Epithelial cell of prostate (primary cell): ENCODE measurements around the gene EEF1B2.

- RRBS = no CpG with 5 or more reads among the region's 6 CpGs
Observed at GRCh38 chr2:205273239-205273844, 409.0 kb upstream of the NRP2 start.

GRCh38 chr2:205688727-205689125 is 6.4 kb downstream of the NRP2 start:
- RRBS = no CpG with 5 or more reads among the region's 3 CpGs

- RRBS = no CpG with 5 or more reads among the region's 10 CpGs
Observed at GRCh38 chr2:205703935-205704532, 21.7 kb downstream of the NRP2 start.

GRCh38 chr2:205754844-205755180 is 72.5 kb downstream of the NRP2 start:
- RRBS = no CpG with 5 or more reads among the region's 6 CpGs

DNA sequence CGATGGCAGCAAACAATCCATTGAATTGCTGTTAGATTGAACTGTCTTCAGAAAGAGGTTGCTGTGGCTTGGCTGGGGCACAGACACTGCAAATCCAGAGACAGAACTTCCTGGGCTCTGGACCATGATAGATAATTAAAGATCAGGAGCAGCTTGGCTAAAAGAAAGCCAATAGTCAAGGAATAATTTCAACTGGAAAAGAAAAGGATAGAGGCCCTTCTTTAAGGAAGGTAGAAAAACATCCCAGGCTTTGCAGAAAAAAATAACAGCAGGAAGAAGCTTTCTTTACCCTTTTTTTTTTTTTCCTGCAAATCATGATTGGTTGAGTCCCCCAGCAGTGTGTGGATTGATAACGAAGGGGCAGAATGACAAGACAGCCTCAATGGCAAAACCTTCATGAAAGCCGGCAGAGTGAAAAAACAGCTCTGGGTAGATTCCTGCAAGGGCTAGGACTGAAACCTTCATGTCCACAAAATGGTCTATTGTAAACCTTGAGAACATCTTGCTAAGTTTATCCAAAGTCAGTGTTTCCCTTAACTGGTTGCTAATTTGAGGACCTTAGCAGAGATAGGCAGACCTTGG is 75.4 kb downstream of the NRP2 start:
- RRBS = no CpG with 5 or more reads among the region's 3 CpGs

DNA sequence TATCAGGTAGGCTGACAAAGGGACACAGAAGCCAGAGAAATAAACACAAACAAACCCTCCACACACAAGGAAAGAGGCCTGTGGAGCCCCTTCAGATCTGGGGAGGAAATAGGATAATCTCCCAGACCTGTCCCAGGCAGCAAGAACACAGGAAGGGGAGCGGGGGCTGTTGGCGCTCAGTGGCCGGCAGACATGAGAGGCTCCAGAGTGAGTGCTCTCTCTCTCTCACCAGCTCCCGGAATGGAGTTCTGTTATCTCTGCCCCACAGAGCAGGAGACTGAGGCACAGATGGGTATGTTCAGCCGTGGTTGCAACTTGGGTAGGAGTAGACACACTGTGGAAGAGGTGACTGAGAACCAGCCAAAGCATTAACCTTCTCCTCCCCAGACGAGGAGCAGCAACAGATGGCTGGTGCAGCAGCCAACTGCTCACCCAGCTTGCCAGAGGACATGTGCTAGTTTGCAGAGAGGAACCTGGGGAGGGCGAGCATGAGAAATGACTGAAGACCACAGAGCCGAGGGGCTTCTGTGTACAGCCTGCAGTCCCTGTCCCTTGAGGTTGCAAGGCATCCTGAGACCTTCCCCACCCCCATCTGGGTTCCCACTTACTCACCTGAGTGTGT is 82.0 kb downstream of the NRP2 start:
- RRBS = no CpG with 5 or more reads among the region's 8 CpGs

GRCh38 chr2:205929431-205929896 is 156.5 kb downstream of the INO80D start:
- RRBS = no CpG with 5 or more reads among the region's 9 CpGs

- RRBS = under 1% methylated on average over 34 of the region's 89 CpGs
Observed at GRCh38 chr2:206159239-206160348, at the start of gene EEF1B2. Gene EEF1B2, plus strand, starts transcription at chr2:206159895.

DNA sequence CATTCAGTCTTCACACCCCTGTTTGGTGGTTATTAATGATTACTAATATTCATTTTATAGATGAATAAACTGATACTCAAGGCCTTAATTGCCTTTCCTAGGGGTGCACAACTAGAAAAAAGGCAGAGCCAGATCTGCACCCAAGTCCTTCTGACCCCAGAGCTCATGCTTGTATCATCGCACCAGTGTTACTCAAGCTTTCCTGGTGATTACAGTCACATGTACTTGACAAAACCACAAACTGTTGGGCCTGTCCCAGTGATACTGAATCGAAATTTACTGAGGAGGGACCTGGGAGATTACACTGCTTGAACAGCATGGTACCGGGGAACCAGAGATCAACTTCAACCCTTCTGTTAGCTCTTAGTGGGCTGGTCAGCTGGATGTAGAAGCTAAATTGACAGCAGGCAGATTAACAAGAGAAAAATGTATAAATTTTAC is 33.7 kb downstream of the FASTKD2 start:
- RRBS = no CpG with 5 or more reads among the region's 3 CpGs

- RRBS = no CpG with 5 or more reads among the region's 15 CpGs
Observed at GRCh38 chr2:207074149-207075155, 91.3 kb downstream of the KLF7 start.

DNA sequence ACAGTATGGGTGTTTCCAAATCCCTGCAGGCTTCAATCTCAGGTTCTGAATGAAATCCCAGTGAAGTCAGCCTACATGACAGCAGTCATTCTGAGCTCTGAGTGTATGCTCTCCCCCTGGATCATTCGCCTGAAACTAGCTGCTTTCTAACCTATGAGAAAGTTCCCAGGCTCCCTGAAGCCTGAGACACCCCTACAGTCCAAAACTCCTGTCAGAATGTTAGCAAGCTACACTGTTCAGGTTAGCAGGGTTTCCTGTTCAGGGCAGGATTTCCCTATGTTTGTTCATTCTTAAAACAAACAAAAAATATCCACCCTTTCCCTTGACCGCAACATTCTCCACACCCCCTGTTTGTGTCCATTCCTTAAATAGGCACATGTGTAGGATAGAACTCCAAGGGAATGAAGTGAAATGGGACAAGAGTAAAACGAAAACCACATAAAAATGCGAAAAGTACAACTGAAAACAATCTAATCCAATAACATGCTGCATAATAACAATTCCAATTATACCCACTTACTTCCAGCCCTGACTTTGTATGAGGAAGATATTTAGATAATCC is 83.1 kb downstream of the KLF7 start:
- RRBS = no CpG with 5 or more reads among the region's 4 CpGs

DNA sequence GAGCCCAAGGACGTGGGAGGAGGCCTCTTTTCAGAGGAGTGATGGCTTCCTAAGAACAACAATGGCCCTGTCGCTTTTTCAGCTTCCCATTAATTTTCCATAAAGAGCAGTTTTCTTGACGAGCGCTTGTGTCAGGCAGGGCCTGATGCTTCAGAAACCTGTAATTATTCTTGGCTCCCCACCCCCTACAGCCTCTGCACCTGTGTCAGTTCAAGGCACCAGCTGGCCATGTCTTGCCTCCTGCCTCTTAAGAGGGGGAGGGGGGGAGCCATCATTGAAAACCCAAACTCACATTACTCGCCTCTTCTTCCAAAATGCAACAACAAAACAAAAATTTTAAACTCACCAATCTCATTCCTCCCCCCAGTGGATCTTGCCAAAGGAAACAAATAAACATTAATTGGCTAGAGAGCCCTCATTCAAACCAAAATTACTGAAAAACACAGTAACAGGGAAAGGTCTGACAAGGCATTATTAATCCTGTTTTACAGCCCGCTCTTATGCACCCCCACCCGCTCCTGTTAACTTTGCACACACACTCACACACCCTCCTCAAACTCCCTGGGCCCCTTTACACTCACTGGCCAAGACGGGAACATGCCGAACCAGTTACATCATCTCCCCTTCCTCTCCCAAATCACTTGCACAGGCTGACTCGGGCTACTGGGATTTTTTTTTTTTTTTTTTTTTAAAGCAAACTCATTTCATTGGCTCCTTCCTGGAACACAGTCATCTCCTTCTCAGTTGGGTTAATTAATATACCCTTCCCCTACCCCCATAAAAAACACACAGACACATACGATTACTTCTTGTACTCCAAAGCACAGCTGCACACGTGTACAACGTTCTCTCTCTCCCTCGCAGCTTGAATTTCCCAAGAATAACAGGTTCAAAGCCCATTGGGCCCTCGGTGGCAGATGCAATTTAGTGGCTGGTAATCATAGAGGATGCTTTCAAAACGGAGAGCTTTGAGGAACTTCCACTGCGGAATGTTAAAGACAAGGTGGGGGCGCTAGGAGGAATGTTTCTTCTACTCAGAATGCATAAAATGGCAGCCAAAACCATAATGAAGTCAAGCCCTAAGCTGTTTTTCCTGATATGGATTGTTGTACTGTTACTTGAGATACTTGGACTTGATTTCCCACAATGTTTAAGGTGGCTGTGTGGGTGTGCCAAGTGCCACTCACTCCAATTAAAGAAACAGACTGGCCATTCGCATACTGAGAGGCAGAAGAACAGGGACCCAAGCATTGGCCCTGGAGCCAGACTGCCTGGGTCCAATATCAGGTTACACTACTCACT is 31.8 kb downstream of the KLF7 start:
- RRBS = no CpG with 5 or more reads among the region's 19 CpGs

GRCh38 chr2:207166271-207166782 is 579 bp upstream of the KLF7 start:
- RRBS = under 1% methylated on average over 25 of the region's 64 CpGs

DNA sequence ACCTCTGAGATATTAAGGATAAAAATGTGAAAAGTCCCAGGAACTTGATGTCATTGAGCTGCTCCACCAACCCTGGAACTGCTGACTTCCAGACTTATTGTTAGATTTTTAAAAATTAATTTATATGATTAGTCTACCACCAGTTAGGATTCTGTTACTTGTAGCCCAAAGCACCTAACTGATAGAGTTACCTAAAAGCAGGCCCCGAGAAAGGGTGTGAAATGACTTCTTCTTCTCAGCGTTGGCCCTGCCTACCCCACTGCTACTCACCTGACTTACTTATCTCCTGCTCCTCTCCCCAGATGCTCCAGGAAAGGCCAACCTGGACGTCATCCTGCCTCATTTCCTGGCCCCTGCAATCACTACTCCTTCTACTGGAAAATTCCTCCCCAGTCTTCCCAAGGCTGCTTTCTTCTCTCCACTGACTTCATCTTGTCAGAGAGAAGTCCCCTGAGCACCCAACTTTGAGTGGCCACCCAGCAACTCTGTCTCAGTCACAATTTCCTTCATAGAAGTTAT is 63.3 kb upstream of the KLF7 start:
- RRBS = no CpG with 5 or more reads among the region's 3 CpGs

DNA sequence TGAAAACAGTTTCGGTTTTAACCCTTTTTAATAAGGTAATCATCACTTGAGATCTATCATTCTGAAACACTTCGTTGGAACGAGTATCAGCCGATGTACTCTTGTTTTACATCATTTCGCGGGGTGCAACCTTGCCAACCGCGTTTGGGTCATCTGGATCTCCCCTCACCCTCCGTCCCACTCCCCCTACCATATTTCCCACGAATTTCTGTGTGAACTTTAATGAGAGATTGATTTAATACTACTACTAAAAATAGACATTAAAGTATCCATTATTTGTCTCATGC is 1.3 kb downstream of the CREB1 start:
- RRBS = no CpG with 5 or more reads among the region's 10 CpGs

DNA sequence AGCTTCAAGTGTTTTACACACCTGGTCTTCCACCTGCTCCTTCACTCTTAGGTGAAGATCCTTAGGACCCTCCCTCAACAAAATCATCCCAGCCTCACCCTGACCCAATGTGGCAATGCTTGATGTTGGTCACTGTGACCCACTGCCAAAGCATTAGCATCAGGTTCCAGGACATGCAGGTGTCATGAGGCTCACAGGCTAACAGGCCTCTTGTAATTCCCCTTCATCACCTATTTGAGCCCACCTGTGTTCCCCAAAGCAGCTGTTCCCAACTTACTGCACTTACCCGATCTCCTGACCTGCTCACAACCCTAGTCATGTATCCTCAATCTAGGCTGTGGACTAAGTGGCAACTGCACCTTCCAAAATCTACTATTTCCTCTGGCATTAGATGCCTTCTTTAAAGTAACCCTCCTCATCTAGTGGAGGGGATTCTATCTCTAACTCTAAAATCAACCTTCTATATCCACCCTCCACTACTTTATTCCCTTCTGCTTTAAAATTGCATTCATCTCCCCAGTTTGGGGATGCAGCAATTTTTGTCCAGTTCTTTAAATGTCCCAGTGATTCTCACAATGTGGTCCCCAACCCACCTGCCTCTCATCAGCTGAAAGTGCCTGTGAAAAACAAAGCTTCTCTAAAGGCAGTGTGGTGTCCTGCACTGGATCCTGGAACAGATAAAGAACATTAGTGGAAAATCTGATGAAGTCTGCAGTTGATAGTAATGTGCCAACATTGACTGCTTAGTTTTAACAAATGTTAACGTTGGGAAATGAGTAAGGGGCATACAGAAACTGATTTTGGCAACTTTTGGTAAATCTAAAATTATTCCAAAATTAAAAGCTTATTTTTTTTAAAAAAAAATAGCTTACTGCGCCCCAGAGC is 9.5 kb downstream of the FZD5 start:
- RRBS = no CpG with 5 or more reads among the region's 3 CpGs

DNA sequence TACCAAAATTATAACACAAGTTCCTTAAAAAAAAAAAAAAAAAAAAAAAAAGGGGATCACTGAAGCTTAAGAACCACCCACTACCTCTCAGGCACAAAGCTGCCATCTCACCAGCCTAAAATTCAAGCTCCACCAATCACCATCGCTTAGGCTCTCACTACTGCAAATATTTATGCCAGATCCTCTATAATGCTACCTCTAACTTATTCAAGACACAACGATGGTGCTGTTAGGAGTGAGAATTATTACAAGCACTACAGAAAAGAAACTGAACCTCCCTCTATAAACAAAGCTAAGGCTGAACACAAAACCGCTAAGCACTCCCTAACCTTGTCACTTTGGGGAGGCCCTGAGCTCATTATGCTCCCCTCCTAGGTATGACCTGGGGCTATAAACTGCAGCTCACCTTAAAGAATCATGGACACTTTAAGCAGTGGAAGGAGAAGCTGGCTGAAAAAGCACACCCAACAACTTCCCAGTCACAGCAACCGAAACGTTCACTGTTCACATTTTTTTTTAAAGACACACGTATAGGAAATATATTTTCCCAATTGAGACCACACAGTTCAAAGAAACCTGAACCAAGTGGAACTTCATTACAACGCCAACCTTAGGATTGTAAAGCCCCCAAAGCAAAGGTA is 3.5 kb downstream of the FZD5 start:
- RRBS = no CpG with 5 or more reads among the region's 7 CpGs

- RRBS = no CpG with 5 or more reads among the region's 2 CpGs
Observed at GRCh38 chr2:207845786-207845947, 76.0 kb upstream of the FZD5 start.

DNA sequence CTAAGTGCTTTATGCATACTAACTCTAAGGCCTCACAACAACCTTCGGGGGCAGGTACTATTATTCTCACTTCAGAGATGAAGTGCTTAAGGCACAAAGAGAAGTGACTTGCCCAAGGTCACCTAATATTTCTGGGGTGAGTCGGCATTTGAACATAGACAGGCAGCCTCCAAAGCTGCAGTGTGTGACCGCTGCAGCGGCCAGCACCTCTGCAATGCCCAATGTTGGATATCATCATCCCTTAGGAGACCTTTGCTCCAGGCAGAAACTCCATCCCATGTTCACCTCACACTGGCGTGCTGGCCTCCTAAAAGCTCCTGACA is 127.7 kb upstream of the FZD5 start:
- RRBS = no CpG with 5 or more reads among the region's 5 CpGs

GRCh38 chr2:208111904-208112917 is 12.1 kb downstream of the CRYGD start:
- RRBS = 38% methylated on average over 2 of the region's 50 CpGs